Left colon (tissue), 1 donor: ENCODE results near the gene OLFML2B.

GRCh38 chr1:160519723-160520443, 3.2 kb downstream of the SLAMF6 start:
- PRO-cap: no peak

DNA sequence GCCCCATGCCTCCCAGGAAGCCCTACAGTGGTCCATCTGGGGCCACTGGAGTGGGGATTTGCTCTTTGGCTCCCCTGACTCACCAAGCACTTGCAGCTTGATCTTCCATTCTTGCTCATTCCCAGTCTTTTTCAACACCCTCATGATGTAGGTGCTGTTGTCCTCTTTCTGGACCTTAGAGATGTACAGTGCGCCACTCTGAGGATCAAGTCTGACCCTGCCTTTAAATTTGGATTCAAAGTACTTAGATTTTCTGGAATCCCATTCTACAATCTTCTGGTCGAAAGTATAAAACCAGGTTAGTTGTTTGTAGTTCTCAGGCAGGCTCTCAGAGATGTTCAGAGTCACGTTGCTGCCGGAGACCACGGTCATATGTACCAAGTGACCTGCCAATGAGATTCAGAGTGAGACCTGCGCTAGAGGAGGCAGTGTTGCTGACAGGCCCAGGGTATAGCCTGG, 26.8 kb downstream of the CD48 start:
- PRO-cap: no peak

DNA sequence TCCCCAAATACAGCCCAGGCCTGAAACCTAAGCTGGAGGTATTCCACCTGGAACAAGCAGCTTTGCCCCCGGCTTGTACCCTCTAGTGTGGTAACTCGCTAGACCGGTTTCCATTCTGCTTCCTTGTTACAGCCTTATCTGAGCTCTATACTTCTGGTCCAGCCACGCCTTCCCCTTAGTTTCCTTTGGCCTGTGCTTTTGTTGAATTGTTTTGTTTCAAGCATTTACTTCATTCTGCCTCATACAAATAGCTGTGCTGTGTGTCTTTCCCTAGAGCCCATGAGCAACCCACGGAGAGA, 14.6 kb upstream of the LY9 start:
- PRO-cap: bidirectional peak, plus-strand start at position 232 of the sequence, minus-strand start at position 84 of the sequence

DNA sequence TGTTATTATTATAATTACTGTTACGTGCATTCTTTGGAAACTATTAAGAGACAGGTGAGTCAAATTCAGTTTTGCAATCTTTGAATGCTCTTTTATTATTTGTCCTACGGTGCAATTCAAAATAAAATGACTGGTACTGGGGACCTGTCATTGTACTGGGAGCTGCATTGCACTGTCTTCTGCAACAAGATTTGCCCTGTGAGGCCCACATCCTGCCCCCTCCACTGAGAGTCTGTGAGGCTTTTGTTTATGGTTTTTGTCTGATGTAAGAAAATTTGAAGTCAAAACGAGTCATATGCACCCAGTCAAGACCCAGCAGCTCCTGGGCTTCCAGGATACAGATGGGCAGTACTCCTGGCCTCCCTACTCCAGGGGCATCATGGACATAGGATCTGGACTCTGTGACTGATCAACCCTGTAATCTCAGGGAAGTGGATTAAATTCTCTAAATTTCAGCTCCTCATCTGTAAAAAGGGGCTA, 2.0 kb downstream of the LY9 start:
- PRO-cap: no peak

- PRO-cap: no peak
Observed at GRCh38 chr1:161071254-161071759, 1.6 kb upstream of the ARHGAP30 start.

DNA sequence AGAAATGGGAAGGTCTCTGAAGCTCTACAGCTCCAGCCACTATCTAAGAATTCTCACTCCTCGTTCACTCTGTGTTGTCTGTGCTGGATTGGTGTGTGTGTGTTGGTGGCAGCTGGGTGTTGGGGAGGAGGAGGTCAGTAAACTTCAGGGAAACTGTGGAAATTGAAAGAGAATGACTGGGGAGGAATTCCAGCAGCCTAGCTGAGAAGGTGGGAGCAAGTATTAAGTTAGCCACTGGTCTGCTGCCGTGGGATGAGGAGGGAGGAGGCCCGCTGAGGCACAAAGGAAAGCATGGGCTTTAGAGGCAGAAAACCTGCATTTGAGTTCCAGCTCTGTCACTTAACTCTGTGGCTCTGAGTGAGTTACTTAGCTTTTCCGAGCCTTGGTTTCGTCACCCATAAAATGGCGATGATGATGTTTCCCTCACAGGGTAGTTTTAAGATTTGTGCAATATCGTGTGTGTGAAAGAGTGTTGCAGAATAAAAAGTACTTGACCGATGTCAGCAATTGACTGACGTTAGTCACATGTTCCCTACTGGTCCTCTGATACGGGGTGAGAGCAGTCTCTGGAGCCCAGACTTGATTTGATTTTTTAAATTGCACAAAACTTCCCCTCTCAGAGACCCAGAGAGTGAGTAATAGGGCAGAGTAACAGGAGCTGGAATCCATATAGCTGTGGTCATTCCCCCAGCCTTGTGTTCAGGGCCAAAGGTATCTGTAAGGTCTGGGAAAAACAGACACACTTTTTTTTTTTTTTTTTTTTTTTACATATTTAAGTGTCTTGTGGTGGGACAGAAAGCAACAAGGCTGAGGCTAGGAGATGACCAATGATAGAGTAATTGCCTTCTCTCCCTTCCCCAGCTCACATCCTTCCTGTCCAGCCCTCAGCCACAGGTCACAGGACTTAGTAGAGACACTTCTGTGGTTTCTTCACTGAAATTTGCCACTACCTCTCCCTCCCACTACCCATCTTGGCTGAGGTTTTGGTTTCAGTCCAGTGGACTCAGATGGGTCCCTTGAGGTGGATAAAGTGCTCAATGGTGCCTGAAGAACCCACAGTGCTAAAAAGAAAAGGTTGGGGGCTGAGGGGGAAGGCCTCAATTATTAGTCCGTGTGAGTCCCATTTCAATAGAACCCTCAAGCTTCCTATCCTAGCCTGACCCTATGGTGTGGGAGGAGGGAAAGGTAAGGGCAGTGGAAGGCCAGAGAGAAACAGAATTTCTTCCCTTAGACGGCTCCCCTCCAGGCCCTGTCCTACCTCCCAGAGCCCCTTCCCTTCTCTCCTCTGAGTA, 2.0 kb downstream of the FCER1G start:
- PRO-cap: no peak

GRCh38 chr1:161315588-161316600, 1.7 kb downstream of the SDHC start:
- PRO-cap: no peak

- PRO-cap: no peak
Observed at GRCh38 chr1:161351424-161352213, 16.1 kb downstream of the CFAP126 start.

DNA sequence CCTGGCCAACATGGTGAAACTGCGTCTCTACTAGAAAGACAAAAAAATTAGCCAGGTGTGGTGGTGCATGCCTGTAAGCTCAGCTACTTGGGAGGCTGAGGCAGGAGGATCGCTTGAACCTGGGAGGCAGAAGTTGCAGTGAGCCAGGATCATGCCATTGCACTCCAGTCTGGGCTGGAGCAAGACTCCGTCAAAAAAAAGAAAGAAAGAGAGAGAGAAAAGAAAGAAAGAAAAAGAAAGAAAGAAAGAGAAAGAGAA, 62.9 kb upstream of the CFAP126 start:
- PRO-cap: no peak

DNA sequence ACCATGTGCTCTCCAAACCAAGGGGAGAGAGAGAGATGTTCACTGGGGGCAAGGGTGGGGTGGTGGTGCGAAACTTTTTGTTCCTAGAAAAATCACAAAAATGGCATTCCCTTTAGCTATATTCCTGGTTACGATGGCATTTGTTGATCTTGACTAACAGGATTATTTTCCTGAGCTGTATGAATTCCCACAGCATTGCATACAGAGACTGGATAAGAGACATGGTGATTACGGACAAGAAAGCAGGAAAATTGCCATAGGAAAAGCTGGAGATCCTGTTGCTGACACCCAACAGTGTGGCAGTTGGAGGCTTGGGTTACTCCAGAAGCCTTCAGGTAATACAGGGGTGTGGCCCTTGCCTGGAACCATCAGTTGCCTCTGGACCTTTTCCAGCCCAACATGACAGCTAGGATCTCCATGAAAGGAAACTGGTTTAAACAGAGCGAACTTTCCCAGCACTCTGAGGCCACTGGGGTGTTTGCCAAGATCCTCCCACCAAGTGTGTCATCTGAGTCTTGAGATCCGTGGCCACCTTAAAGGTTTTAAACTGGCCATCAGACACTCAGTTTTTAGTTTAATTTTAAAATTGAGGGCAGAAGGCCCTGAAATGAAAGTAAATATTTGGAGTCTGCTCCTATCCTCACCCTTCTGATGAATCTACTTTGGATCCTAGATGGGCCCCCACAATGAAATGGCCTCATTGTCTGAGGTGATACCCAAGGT, 17.9 kb upstream of the FCGR2A start:
- PRO-cap: no peak

DNA sequence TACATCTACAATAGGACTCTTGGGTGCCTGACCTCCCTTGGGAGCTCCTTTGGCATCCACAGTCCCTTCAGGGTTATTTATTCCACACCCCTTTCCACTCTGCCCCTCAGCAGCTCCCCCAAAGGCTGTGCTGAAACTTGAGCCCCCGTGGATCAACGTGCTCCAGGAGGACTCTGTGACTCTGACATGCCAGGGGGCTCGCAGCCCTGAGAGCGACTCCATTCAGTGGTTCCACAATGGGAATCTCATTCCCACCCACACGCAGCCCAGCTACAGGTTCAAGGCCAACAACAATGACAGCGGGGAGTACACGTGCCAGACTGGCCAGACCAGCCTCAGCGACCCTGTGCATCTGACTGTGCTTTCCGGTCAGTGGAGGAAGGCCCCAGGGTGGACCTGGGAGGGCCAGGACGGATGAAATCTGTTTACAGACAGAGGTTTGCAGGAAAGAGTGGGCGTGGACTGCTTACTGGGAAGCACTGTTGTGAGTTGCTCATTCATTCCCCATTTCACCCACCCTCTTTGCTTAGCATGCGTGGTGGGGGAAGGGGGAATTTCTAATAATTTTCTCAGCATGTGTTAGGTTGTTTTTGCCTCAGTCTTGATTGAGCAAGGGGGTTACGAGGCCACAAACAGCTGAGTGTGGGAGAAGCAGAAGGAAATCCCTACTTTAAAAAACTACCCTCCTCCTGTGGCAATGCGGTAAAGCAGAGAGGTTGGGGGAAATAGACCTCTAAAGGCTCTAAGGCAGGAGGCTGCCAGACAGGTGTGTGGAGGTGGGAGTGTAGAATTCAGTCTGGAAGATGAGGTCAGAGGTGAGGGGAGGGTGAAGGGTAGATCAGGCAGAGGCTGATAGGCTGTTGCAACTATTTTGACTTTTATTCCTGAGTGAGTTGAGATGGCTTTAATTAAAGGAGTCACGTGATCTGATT, 1.2 kb downstream of the FCGR2A start:
- PRO-cap: no peak

- PRO-cap: no peak
Observed at GRCh38 chr1:161518416-161519470, 5.6 kb upstream of the HSPA6 start.

DNA sequence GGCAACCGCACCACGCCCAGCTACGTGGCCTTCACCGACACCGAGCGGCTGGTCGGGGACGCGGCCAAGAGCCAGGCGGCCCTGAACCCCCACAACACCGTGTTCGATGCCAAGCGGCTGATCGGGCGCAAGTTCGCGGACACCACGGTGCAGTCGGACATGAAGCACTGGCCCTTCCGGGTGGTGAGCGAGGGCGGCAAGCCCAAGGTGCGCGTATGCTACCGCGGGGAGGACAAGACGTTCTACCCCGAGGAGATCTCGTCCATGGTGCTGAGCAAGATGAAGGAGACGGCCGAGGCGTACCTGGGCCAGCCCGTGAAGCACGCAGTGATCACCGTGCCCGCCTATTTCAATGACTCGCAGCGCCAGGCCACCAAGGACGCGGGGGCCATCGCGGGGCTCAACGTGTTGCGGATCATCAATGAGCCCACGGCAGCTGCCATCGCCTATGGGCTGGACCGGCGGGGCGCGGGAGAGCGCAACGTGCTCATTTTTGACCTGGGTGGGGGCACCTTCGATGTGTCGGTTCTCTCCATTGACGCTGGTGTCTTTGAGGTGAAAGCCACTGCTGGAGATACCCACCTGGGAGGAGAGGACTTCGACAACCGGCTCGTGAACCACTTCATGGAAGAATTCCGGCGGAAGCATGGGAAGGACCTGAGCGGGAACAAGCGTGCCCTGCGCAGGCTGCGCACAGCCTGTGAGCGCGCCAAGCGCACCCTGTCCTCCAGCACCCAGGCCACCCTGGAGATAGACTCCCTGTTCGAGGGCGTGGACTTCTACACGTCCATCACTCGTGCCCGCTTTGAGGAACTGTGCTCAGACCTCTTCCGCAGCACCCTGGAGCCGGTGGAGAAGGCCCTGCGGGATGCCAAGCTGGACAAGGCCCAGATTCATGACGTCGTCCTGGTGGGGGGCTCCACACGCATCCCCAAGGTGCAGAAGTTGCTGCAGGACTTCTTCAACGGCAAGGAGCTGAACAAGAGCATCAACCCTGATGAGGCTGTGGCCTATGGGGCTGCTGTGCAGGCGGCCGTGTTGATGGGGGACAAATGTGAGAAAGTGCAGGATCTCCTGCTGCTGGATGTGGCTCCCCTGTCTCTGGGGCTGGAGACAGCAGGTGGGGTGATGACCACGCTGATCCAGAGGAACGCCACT, 803 bp downstream of the HSPA6 start:
- PRO-cap: bidirectional peak, plus-strand start at position 890 of the sequence, minus-strand start at position 734 of the sequence

DNA sequence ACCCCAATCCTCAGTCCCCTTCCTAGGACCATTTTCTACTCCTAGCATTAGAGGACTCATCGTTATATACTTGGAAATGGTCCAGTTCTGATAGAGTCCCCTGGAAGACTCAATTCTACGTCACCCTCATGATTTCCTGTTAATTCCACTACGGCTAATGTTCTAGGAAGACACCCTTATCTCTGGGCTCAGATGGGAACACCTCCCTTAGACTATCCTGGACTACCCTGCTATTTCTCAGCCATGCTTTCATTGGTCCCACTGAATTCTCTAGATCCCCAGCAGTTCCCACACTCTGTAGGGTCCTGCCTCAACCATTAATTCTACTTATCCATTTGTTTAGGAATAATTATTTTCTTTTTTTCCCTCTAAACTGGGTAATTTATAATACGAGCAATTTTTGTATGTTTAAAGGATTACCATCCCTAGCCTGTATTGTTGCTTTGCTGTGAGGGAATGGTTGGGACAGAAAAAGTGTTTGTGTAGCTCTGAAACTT, 7.2 kb downstream of the FCGR3B start:
- PRO-cap: no peak

- PRO-cap: no peak
Observed at GRCh38 chr1:161821009-161821211, 54.8 kb downstream of the ATF6 start.

DNA sequence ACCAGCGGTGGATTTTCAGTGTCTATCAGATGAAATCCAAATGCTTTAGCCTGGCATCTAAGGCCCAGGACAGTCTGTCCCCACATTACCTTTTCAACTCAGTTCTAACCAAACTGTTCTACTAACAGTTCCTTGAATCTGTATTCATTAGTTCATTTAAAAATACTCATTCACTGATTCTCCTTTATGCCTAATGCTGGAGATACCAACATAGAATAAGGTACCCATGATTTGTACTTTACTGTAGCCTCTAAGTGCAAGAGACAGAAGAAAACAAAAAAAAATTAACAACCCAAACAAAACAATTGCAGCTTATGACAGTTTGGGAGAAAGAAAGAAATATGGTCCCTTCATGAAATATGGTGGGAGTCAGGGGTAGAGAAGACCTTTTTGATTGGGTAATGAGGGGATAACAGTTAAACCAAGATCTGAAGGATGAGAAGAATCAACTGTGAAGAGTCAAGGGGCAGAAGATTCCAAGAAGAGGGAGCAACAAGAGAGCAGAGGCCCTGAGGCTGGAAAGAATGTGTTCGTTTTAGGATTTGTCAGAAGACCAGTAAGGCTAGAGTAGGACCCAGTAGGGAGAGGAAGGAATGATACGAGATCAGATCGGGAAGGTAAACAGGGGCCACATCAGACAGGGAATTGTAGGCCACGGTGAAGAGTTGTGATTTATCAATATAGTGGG, 101.3 kb downstream of the OLFML2B start:
- PRO-cap: no peak

DNA sequence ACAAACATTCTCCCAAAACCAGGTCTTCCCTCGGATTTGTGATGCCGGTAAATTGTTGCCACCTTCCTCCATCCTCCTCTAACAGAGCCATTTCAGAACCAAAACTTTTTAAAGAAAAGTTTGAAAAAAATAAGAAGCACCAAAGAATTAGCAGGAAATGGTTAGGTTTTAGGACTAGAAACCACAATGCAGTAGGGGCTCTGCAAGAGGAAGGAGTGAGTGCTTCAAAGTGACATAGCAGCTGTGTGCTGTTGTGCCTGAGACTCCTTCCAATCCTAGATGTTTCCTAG, 89.5 kb downstream of the OLFML2B start:
- PRO-cap: no peak

DNA sequence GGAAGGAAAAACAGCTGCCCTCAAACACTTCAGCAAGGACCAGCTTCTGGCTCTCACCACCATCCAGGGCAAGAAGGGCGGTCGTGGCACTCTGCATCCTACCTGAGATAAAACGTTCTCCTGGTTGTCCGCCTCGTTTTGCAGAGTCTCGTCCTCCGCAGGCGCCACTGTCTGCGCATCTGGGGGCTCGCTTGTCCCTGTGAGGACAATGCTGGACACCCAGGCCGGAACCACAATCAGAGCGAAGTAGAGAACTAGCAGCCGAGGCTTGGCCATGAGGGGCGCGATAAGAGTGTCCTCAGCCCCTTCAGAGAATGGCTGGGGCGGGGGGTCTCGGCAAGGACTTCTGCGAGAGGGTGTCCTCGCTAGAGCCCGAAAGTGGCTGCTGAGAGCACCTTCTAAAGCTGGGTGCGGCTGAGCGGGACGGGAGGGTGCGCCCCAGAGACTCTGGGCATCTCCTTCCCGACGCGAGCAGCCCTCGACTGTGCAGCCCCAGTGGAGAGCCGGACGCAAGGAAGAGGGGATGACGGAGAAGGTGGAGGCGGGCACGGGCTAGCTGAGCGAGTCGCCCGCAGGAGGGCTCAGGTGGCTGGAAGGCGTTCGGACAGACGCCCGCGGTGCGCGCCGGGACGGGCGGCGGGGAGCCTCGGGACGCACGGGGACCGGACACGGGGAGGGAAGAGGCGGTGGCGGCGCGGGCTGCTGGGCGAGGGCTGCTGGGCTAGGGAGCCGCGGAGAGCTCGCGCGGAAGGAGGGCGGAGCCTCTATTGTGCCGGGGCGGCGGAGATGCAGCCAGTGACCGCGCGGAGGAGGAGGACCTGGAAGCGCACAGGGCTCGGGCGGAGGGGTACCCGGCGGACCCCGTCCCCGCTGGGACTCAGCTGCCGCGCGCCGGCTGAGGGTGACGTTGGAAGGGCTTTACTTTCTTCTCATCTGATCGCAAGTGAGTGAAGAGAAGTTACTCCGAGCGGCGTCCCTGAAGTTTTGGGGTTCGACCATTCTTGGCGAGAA, at the start of gene OLFML2B:
TSS of gene OLFML2B (minus strand) at position 715 of the 1,011 bp plus-strand sequence.
- PRO-cap: bidirectional peak, plus-strand start at position 795 of the sequence, minus-strand start at position 715 of the sequence

DNA sequence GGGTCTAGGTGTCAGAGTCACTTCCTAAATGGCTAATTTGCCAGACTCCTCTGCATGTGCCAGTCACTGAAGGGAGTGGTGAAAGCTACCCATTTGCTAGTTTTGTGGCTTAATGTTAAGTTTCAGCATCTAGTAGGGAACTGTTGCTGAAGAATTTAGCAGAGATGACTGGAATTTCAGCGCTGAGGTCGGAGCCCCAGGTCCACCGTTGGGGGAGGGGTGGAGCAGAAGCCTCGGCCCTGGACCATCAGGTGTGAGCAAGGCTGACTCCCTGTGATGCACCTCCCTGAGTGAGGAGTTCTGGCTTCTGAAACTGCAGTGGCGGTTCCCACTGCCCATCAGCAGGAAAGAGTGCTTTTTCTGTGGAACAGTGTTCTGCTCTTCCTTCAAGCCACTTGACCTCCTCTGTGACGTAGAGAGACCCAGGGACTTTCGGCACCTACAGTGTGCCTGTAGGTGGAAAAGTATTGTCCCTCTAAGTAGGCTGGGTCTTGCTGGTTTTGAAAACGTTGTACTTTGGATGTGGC, 1.3 kb downstream of the NOS1AP start:
- PRO-cap: no peak

GRCh38 chr1:162144456-162145328, 75.2 kb downstream of the NOS1AP start:
- PRO-cap: no peak